Measurements from ENCODE around the genes SYCP1, TSHB, TTF2, TRIM45 and MAN1A2.

DNA sequence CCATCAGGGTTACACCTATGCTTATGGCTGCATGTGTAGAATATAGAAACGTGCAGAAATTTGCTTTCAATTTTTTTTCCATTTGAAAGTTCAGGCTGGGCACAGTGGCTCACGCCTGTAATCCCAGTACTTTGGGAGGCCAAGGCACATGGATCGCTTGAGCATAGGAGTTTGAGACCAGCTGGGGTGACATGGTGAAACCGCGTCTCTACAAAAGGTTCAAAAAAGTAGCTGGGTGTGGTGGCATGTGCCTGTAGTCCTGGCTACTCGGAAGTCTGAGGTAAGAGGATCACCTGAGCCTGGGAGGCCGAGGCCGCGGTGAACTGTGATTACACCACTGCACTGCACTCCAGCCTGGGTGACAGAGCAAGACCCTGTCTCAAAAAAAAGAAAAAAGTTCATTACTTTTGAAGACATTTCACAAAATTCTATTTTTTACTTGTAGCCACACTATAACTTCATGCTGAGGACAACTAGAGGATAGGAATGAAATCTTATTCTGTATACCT lies 2.0 kb upstream of the DENND2C start:
- PRO-cap, result bidirectional peak, plus-strand start at position 292 of the sequence, minus-strand start at position 229 of the sequence
- RAMPAGE, long total RNA, 2 experiments, result no peak in any of the 2 experiments

DNA sequence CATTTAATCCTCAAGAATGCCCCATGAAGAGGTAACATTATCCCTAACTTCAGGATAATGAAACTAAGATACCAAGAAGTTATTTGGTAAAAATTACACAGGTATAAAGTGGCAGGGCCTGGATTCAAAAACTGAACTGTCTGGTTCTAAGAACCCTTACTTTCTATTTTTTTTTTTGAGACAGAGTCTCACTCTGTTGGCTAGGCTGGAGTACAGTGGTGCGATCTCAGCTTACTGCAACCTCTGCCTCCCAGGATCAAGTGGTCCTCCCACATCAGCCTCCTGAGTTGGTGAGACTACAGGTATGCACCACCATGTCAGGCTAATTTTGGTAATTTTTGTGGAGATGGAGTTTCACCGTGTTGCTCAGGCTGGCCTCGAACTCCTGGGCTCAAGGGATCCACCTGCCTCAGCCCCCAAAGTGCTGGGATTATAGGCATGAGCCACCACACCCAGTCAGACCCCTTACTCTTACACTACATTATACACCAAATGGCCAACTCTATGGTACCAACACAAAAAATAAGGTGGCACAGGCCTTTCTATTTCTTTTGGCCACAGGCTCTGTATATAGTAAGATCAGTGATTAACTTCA lies 9.0 kb upstream of the NRAS start:
- PRO-cap, result no peak
- RAMPAGE, long total RNA, 2 experiments, result no peak in any of the 2 experiments

DNA sequence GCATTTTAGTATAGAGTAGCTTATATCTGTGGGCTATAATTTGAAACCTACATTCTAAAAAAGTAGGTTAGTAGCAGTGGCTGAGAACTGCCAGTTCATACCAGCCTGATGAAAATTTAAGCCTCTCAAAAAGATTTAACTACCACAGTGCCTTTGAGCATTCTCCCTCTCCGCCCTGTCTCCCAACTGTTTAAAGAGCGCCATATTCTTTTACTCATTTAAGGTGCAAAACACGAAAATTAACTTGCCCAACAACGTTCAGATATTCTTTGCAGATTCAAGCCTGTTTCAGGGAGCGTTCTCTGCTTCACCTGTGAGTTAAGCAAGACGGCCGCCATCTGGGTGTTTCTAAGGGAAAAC lies 1.3 kb downstream of the CSDE1 start:
- PRO-cap, result no peak
- RAMPAGE, long total RNA, 2 experiments, result no peak in any of the 2 experiments

DNA sequence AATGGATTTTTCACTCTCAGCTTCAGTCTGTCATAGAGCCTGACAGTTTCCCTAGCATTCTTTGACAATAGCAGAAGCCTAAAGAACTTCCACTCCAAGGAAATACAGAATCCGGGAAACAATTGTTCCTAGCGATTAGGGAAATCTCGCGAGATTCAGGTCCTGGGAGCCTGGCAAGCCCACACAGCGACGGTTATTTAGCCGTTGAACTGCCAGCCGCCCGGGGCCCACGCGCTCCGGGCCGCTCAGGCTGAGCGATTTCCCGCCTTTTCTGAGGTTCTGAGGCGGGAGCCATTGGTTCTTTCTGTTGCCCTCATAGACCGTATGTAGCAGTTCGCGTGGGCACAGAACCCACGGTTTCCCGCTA lies at the start of gene SYCP1:
SYCP1 (plus strand) TSS at position 223 of the 367 bp plus-strand sequence.
- PRO-cap, result no peak
- RAMPAGE, long total RNA, 2 experiments, result no peak in any of the 2 experiments

GRCh38 chr1:115029524-115029911 lies at the start of gene TSHB:
TSS of gene TSHB (plus strand) at chr1:115029826.
- PRO-cap, result no peak
- RAMPAGE, long total RNA, 2 experiments, result no peak in any of the 2 experiments

- PRO-cap, result no peak
- RAMPAGE, long total RNA, 2 experiments, result no peak in any of the 2 experiments
Measured at GRCh38 chr1:115179186-115180068, 90.1 kb upstream of the TSPAN2 start.

DNA sequence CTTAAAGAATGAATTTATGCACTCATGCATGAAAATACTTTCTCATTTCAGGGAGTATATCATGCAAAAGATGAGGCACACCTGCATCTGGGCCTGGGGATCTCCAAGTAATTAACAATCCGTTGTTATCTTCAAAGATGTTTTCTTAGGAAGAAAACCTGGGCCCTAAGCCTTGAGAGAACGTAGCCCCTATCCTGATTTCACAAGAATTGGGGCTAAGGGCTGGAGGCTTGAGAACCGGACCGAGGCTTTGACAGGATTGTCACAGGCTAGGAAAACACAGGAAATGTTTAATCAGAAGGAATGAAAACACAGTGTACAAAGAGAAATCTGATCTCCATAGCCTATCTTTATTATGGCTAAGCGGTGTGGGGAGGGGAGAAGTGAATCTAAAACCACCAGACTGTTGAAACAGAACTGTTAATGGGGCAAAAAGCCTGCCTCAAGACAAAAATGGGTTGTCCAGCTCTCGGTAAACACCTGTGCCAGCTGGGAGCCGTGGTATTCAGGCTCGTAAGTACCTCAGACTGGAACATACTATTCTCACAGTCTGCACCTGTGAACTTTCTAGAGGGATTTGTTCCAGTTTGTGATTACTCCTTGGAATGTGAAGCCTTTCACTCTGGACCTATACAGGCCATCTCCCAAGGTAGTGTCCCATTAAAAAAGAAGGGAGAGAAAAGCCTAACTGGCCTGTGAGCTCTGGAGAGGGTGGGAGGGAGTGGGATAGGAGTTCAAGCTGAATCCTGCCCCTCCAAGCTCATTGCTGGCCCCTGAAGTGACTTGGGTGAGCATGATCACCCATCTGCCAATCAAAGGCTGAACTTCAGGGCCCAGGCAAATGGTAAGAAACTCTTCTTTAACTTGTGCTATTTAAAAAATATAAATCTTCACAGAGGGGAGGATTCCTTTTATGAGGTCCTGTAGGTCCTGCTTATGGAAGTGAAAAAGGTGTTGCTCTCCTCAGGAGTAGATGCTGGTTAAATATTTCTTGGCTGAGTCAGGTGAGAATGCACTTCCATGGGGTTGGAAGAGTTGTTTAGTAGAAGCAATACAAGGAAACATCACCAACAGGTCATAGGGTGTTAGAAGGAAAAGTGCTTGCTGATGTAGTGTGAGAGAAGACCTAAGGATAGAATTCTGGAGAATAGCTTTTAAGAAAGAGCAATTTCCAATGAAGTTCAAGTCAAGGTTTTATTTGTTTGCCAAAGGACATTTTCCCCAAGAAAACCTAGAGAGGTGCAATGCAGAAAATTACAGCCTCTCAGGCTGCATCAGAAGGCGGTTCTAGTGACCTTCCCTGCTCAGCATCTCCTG lies 42.5 kb upstream of the ATP1A1 start:
- PRO-cap, result no peak
- RAMPAGE, long total RNA, 2 experiments, result no peak in any of the 2 experiments

GRCh38 chr1:116409704-116410343 lies 36.8 kb downstream of the ATP1A1 start:
- PRO-cap, result no peak
- RAMPAGE, long total RNA, 2 experiments, result no peak in any of the 2 experiments

DNA sequence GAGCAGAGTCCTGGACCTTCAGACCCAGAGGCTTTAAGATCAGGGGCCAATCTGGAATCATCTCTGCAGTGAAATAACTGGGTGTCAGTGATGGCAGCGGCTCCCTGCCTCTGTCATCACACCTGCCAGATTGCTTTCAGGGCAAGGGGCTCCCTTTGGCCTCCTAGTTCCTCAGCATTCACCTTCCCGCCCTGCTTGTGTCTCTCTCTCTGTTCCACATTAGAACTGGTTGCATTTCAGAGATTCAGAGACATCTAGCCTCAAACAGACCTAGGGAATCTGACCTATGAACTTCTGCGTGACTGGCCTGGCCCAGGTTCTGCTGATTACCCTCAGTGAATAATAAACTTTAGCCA lies 87.8 kb downstream of the ATP1A1 start:
- PRO-cap, result no peak
- RAMPAGE, long total RNA, 2 experiments, result no peak in any of the 2 experiments

GRCh38 chr1:116800143-116800604 lies 45.9 kb downstream of the CD2 start:
- PRO-cap, result no peak
- RAMPAGE, long total RNA, 2 experiments, result no peak in any of the 2 experiments

- PRO-cap, result no peak
- RAMPAGE, long total RNA, 2 experiments, result no peak in any of the 2 experiments
Measured at GRCh38 chr1:116806034-116806675, 51.9 kb downstream of the CD2 start.

DNA sequence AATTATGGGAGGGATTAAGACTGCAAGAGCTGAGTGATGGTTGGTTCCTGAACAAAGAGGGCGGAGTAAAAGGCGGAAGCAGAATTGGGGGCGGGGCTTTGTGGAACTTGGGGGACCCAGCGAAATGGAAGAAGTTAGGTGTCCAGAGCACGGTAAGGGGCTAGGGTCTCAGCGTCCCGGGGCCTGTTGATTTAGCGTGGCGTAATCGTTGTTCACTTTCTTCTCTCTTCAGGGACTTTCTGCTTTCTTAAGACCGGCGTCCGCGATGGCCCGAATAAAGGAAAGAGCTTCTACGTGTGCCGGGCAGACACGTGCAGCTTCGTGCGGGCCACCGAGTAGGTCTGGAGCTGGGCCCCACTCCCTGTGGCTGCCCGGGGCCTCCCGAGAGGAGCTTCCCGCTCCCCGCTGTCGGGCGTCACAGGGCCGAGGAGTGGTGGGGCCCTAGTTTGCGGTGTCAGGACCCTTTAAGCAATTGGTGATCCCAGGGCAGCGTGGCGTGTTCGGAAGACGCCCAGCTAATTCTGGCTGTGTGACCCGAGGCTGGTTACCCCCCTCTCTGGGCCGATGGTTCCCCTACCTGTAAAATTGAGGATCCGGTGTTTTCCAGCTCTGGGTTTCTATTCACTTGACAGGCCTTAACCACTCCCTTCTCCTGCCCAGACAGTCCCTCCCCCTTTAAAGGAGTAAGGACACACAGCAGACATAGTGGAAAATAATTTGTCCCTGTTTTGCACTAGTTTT lies at the start of gene TTF2:
TTF2 (plus strand) TSS at position 104 of the 741 bp plus-strand sequence.
- PRO-cap, result bidirectional peak, plus-strand start at position 117 of the sequence, minus-strand start outside the sequence; unidirectional peak, minus-strand start at position 623 of the sequence
- RAMPAGE, long total RNA, 2 experiments, result start-site peak on the plus strand in 2 of 2 experiments, centred at positions 103 to 104 of the sequence, 92 to 231 reads per replicate

DNA sequence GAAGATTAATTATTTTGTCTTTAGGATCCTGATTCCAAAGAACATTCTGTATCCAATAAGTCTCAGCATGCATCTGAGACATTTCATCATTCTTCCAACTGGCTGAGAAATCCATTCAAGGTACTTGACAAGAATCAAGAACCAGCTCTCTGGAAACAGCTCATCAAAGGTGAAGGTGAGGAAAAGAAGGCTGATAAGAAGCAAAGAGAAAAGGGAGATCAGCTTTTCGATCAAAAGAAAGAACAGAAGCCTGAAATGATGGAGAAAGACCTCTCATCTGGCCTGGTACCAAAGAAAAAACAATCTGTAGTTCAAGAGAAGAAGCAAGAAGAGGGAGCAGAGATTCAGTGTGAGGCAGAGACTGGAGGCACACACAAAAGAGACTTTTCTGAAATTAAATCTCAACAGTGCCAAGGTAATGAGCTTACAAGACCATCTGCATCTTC lies 14.7 kb downstream of the TTF2 start:
- PRO-cap, result no peak
- RAMPAGE, long total RNA, 2 experiments, result no peak in any of the 2 experiments

GRCh38 chr1:117121606-117122384 lies at the start of gene TRIM45:
TSS of gene TRIM45 (minus strand) at chr1:117121749.
- PRO-cap, result bidirectional peak, plus-strand start at chr1:117121981, minus-strand start at chr1:117121746
- RAMPAGE, long total RNA, 2 experiments, result start-site peak on the minus strand in 1 of 2 experiments, at chr1:117121737-117121762 at its widest, 14 reads per replicate

- PRO-cap, result no peak
- RAMPAGE, long total RNA, 2 experiments, result no peak in any of the 2 experiments
Measured at GRCh38 chr1:117128604-117129150, 7.1 kb upstream of the TRIM45 start.

- PRO-cap, result no peak
- RAMPAGE, long total RNA, 2 experiments, result no peak in any of the 2 experiments
Measured at GRCh38 chr1:117171579-117172682, 38.8 kb downstream of the VTCN1 start.

DNA sequence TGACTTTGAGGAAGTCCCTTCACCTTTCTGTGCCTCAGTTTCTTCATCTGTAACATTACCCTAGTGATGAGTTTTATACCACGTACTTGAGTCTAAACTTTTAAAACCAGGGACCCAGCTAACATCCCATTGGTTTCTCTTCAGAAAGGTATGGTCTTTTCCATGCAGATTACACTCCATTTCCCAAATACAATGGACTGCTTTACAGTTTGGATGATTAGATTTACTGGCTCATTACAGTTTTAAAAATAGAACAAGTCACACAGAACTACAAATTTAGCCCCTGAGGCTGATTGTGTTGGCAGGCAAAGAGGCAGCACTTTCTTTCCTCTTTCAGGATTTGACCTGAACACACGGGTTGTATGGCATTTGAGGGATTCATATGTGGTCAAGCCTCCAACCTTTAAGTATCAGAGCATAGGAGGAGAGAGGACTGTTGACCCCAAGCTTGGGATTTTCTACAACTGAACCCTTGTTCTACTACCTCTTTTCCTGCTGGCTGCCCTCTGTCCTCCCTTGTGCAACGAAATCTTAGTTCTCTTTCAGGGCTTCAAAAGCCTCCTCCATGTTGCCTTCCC lies 21.8 kb upstream of the VTCN1 start:
- PRO-cap, result no peak
- RAMPAGE, long total RNA, 2 experiments, result no peak in any of the 2 experiments

GRCh38 chr1:117366623-117367671 lies at the start of gene MAN1A2:
TSS of gene MAN1A2 (plus strand) at chr1:117367449.
- PRO-cap, result bidirectional peak, plus-strand start at chr1:117366846, minus-strand start at chr1:117366685; bidirectional peak, plus-strand start at chr1:117367414, minus-strand start at chr1:117367316; bidirectional peak, plus-strand start at chr1:117367796, minus-strand start at chr1:117367537
- RAMPAGE, long total RNA, 2 experiments, result start-site peak on the plus strand in 1 of 2 experiments, at chr1:117367394-117367462 at its widest, 175 reads per replicate

DNA sequence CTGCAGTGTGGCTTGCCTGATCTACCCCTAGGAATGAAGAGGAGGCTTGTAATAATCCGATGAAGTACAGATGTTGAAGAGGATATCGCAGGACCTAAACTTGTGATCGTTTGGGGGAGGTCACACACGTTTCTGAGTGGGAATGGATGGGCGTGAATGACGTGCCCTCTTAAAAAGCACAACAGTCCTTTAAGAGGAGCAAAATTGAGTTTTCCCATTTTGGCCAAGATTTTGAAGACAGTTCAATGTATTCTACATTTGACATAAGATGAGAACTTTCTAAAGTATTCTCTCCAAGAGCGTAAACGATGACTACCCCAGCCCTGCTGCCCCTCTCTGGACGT lies 599 bp downstream of the MAN1A2 start:
- PRO-cap, result no peak
- RAMPAGE, long total RNA, 2 experiments, result no peak in any of the 2 experiments

GRCh38 chr1:117449434-117450148 lies 82.3 kb downstream of the MAN1A2 start:
- PRO-cap, result no peak
- RAMPAGE, long total RNA, 2 experiments, result no peak in any of the 2 experiments

All from lower leg skin (tissue), 2 donors.